Gallbladder (tissue), 1 donor: ENCODE data around the genes KIF17 and HP1BP3.

GRCh38 chr1:20717384-20718422 lies at the start of gene KIF17:
Gene KIF17, minus strand, starts transcription at chr1:20718007.
- PRO-cap = bidirectional peak, plus-strand start at chr1:20718125, minus-strand start at chr1:20718026

- PRO-cap = unidirectional peak, plus-strand start at chr1:20725462
Observed at GRCh38 chr1:20725313-20725579, 7.3 kb downstream of the SH2D5 start.

DNA sequence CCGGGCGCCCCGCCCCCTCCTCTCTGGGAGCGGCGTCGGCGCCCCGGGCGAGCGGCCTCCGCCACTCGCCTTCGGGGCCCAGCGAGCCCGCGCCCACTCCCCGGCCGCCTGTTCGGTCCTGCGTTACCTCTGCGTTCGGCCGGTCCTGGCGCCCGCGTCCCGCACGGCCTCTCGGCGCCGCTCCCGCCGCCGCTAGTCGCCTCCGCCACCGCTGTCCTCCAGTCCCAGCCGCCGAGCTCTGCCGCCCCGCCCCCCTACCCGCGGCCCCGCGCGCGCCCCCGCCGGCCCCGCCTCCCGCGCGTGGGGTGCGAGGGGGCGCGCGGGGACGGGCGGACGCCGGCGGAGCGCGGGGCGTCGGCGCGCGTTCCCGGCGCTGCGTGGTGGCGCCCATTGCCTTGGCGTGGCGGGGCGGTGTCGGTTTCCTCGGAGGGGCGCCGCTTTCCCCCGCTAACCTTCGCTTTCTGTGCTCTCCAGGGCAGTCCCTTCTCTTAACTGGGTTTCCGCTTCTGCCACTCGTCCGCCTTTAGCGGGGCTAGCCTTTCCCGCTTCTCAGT lies at the start of gene HP1BP3:
TSS of gene HP1BP3 (minus strand) at position 240 of the 554 bp plus-strand sequence.
- PRO-cap = bidirectional peak, plus-strand start at position 354 of the sequence, minus-strand start at position 240 of the sequence

DNA sequence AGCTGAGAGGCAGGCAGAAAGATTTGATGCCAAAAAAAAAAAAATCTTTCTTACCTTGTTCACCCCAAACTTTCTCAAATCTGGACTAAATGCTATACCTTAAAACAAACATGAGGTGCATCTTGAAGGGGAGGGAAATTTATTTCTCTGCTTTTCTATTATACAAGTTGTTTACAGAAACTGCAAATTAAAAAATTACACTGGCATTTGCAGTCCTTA lies 19.6 kb upstream of the HP1BP3 start:
- PRO-cap = no peak

DNA sequence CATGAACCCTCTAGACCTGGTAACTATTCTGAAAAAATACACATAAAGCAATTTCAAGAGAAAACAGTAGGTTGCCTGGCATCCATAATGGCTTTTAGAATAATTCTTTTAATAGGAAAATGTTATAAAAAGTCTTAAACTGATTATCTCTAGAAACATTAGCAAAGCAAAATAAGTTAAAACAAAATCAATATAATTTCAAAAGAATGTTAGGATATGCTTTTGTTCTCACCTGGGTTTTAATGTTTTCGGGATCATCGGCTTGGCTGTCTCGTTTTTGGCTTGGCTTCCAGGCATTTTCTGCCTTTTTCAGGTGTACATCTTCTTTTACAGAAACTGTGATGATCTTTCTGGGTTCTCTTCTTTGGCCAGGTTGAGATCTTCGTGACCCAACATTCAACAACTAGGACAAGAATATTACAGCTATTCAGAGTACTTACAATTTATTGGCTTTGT lies 98.9 kb upstream of the HP1BP3 start:
- PRO-cap = no peak

- PRO-cap = no peak
Observed at GRCh38 chr1:20964859-20966078, 178.2 kb upstream of the HP1BP3 start.

DNA sequence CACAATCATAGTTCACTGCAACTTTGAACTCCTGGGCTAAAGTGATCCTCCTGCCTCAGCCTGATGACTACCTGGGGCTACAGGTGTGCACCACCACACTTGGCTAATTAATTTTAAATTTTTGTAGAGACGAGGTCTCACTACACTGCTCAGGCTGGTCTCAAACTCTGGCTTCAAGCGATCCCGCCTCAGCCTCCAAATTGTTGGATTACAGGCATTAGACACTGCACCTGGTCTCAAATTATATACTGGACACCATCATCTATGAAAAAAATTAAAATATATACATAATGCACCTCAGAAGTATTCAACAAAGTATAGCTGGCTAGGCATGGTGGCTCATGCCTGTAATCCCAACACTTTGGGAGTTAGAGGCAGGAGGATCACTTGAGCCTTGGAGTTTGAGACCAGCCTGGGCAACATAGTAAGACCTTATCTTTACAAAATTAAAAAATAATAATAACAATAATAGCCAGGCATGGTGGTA lies 39.5 kb downstream of the EIF4G3 start:
- PRO-cap = no peak

DNA sequence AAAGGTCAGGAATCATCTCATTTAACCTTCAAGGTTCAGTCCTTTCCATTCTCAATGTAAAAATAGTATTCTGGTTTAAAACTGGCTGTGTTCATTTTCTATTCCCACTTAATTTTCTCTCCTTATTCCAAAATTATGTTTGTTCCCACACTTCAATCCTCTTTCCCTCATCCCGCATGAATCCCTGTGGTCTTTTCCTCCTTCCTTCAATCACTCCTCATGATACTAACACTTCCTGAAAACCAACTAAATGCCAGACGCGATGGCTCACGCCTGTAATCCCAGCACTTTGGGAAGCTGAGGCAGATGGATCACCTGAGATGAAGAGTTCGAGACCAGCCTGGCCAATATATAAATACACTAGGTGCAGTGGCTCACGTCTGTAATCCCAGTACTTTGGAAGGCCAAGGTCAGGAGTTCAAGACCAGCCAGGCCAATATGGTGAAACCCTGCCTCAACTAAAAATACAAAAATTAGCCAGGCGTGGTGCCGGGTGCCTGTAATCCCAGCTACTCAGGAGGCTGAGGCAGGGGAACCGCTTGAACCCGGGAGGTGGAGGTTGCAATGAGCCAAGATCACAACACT lies 9.5 kb downstream of the EIF4G3 start:
- PRO-cap = no peak

DNA sequence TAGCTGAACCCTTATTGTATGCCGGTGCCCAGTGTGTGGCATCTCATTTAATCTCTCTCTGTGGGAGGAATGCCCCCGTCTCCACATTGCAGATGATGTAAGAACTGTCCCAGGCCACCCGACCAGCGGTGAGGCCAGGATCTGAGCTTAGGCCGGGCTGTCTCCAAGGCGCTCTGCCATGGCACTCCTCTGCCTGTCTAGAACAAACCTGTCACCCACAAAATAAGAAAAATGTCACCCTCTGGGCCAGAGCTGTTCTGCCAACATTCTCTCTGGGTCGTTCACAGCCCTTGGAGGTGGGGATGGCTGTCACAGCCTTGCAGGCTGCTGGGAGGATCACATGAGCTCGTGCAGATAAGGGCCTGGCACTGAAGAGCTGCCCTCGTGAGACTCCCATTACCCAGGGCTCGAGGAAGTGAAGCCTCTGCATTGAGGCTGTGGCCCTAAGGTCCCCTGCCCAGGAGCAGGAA lies 52.7 kb downstream of the ECE1 start:
- PRO-cap = no peak

- PRO-cap = no peak
Observed at GRCh38 chr1:21320041-21320846, 30.0 kb upstream of the ECE1 start.

DNA sequence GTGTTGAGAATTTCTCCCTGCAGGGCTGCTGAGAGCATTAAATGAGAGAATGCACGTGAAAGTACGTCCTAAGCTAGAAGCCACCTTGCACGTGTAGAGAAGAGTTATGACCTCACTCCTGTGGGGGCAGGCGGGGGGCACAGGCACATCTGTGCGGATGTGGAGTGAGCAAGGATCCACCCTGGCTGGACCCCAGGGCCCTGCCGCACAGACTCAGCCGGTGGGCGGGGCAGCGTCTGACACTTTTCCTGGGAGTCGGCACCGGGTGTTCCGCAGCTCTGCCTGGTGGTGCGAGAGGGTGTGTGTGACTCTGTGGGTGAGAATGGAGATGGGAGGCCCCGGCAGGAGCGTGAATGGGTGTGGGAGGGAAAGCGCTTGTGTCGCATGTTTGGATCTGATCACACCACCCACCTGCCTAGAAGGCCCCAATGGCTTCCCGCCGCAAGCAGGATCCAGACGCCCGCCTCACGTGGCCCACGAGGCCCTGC lies 29.6 kb downstream of the RAP1GAP start:
- PRO-cap = bidirectional peak, plus-strand start at position 319 of the sequence, minus-strand start at position 215 of the sequence

- PRO-cap = no peak
Observed at GRCh38 chr1:21704230-21704641, 35.1 kb upstream of the RAP1GAP start.

DNA sequence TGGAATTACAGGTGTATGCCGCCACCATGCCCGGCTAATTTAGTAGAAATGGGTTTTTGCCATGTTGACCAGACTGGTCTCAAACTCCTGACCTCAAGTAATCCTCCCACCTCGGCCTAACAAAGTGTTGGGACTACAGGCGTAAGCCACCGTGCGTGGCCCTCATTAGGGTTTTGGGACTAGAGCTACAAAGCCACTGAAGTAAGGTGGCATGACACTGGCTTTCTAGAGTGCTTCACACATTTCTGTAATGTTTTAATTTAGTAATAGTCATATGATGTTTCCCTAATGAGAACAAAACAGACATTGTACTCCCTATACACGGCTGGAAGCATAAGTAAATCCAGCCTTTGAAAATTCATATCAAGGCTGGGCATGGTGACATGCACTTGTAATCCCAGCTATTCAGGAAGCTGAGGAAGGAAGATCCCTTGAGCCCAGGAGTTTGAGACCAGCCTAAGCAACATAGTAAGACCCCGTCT lies 7.5 kb downstream of the USP48 start:
- PRO-cap = no peak

DNA sequence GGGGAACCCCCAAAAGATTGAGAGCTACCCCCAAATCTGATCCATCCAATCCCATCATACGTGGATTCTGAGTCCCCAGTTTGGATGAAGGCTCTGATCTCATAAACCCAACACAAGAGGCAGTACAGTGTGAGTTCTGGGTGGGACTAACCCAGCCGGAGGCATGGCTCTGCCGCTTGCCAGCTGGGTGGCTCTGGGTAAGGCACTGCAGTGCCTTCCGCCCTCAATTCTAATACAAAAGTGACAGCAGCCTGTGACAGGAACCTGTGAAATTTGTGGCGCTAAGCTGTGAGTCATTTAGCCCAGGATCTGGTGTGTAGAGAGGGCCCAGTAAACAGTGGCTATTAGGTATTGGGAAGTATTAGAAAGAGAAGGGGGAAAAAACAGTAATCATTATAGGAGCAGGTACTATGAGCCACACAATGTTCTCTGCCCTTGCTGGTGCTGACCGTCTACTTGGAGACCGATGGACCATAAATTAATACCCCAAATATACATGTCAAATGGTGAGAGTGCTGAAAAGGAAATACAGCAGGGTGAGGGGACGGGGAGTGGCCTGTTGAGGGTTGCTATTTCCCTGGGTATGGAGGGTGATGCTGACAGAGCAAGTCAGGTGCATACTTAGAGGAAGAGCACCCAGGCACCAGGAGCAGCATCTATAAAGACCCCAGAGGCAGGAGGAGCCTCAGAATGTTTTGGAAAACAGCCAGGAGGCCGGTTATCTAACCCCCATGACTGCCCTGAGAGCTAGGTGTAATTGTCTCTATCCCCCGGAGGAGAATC lies 23.2 kb downstream of the HSPG2 start:
- PRO-cap = no peak

GRCh38 chr1:21940310-21940523 lies 3.1 kb upstream of the HSPG2 start:
- PRO-cap = no peak

- PRO-cap = no peak
Observed at GRCh38 chr1:22074564-22074925, 22.0 kb downstream of the CDC42 start.

DNA sequence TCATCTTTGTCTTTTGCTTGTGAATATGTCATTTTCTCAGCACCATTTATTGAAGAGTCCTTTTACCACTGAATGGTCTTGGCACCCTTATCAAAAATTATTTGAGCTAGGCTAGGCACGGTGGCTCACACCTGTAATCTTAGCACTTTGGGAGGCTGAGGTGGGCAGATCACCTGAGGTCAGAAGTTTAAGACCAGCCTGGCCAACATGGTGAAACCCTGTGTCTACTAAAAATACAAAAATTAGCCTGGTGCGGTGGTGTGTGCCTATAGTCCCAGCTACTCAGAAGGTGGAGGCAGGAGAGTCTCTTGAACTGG lies 32.3 kb downstream of the CDC42 start:
- PRO-cap = no peak

- PRO-cap = no peak
Observed at GRCh38 chr1:22093073-22094113, 40.9 kb downstream of the CDC42 start.

- PRO-cap = no peak
Observed at GRCh38 chr1:22097537-22098866, 44.9 kb downstream of the WNT4 start.

GRCh38 chr1:22142459-22143027 lies 354 bp downstream of the WNT4 start:
- PRO-cap = bidirectional peak, plus-strand start at chr1:22142850, minus-strand start at chr1:22142777